Astrocyte (in vitro differentiated cells and primary cell): ENCODE results near the gene COL5A2.

DNA sequence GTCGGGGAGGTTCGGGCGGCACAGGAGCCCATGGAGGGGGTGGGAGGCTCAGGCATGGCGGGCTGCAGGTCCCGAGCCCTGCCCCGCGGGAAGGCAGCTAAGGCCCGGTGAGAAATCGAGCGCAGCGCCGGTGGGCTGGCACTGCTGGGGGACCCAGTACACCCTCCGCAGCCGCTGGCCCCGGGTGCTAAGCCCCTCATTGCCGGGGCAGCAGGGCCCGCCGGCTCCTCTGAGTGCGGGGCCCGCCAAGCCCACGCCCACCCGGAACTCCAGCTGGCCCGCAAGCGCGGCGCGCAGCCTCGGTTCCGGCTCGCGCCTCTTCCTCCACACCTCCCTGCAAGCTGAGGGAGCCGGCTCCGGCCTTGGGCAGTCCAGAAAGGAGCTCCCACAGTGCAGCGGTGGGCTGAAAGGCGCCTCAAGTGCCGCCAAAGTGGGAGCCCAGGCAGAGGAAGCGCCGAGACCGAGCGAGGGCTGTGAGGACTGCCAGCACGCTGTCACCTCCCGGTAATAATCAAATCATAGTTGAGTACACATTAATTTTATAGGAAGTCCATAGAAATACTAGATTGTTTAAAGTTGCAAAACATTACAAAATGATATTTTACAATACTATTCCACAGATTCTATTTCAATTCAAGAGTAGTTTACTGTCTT is 314.9 kb downstream of the GULP1 start:
- PRO-cap, result no peak
- RRBS, 2 experiments, result no CpG with 5 or more reads among the region's 42 CpGs

DNA sequence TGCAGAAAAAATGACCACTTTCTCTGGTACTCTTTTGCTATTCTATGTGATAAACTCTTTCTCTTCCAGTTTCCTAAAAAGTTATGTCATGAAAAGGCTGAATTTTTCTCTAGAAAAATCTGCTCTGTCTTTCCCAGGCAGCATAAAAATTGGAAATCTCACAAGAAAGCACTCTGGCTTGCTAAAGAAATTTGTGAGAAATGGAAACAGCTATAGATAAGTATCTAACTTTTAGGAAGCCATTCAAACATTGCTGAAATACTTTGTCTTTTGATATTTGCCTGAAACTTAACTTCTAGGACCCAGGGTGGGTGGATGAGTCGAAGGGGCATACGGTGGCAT is 653 bp upstream of the COL3A1 start:
- PRO-cap, result no peak
- RRBS, 2 experiments, result no CpG with 5 or more reads among the region's 2 CpGs

- PRO-cap, result bidirectional peak, plus-strand start at chr2:189179849, minus-strand start at chr2:189179761
- RRBS, 2 experiments, result no CpG with 5 or more reads among the region's 17 CpGs
Observed at GRCh38 chr2:189179009-189180002, at the start of gene COL5A2. COL5A2 (minus strand) TSS chr2:189179761.

DNA sequence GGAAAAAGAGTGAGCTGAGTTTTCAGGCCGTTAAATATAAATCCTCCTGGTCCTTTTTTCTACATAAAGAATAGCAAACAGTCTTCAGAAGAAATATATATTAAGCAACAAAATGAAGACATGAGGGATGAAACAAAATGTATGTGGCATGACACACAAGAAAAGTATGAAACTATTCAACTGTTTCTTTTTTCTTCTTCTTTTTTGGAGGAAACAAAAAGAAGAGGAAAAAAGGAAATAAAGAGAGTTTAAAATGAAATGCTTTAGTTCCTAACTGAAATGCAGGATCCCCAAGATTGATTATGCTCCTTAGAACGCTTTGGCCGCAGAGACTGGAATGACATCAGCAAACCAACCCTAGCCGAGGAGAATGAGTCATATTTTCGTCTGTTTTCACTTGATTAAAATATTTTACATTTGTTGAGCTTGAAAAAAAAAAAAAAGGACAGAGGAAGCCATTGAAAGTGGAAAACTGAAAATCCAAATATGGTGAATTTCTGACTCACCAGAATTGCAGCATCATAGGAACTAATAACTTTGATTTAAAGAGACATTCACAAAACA is 30.5 kb upstream of the COL5A2 start:
- PRO-cap, result no peak
- RRBS, 2 experiments, result no CpG with 5 or more reads among the region's 5 CpGs

GRCh38 chr2:189524611-189525247 is 55.9 kb downstream of the SLC40A1 start:
- PRO-cap, result no peak
- RRBS, 2 experiments, result no CpG with 5 or more reads among the region's 6 CpGs

DNA sequence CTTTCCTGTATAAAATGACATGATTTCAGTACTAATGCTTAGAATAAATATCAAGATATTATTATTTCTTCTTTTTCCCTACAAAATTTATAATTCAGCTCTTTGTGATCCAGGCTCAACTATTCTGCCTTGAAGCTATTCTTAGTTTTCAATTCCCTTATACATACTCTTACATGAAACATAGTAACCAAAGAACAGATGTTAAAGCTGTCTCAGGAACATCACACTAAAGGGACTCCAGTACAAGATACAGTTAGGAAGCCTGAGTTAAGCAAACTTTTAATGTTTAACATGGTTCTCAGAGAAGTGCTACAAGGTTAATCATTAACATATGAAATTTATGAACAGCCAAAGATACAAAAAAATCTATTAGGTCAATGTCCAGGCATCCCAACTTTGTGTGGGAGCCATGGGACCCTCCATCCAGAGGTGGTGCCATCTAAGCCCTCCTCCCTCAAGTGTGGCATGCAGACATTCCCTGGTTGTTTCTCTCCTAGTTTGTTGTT is 5.9 kb downstream of the SLC40A1 start:
- PRO-cap, result no peak

GRCh38 chr2:189575090-189575570 is 5.5 kb downstream of the SLC40A1 start:
- PRO-cap, result no peak
- RRBS, 2 experiments, result no CpG with 5 or more reads among the region's 7 CpGs

- PRO-cap, result no peak
- RRBS, 2 experiments, result no CpG with 5 or more reads among the region's 7 CpGs
Observed at GRCh38 chr2:189712656-189713272, 38.3 kb downstream of the ANKAR start.

DNA sequence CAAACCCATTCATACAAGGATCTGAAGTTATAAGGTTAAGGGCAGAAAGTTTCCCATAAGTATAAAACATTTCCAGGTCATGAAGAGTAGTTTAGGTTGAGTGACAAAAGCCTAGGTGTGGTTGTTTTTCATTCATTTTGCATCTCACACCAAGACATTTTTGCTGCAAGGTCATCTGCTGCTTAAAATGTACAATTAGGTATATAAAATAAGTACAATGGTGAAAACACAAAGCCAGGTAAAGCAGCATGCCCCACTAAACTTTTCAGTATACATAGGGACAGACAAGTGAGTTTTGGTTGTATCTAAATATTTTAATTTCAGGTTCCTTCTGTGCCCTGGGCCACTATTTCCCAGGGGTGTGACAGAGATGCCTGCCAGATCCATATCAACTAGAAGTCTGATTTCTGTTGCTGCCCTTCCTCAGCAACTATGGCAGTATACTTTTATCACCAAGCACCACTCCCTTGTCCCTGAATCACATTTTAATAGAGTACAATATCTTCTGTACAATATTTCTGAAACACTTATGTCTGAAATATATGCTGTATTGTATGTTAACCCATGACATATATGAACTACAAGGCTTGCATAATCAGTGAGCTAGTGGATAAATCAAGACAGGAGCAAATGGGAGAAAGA is 21.2 kb downstream of the C2orf88 start:
- PRO-cap, result no peak

DNA sequence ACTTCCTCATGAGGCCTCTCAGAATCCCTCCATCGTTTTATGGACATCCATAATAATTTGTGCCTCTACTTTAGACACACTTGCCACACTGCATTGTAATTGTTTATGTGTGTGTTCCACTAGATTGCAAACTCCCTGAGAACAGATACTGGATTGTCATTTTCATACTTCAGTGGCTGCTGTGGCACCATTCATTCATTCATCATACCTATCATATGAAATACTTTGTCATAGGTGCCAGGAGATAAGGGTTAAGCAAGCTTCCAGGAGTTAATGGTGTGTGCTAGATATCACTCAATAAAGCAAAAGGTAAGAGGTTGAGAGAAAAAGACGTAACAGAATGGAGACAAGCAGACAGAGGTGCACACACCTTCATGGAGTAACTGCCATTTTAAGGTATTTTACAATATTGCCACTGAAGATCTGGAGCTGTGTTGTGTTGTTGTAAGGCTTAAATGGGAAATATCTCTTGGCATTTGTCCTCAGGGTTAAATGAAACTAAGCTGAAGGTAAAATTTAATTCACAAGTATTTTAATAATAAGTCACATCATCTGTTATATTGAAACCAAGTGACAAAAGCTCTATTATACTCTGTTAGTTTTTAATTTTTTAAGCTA is 55.2 kb downstream of the C2orf88 start:
- PRO-cap, result no peak
- RRBS, 2 experiments, result no CpG with 5 or more reads among the region's 2 CpGs

- PRO-cap, result no peak
Observed at GRCh38 chr2:190492272-190492923, 42.1 kb downstream of the NEMP2 start.

- PRO-cap, result no peak
- RRBS, 2 experiments, result no CpG with 5 or more reads among the region's 3 CpGs
Observed at GRCh38 chr2:190545638-190546142, 11.2 kb upstream of the NEMP2 start.

DNA sequence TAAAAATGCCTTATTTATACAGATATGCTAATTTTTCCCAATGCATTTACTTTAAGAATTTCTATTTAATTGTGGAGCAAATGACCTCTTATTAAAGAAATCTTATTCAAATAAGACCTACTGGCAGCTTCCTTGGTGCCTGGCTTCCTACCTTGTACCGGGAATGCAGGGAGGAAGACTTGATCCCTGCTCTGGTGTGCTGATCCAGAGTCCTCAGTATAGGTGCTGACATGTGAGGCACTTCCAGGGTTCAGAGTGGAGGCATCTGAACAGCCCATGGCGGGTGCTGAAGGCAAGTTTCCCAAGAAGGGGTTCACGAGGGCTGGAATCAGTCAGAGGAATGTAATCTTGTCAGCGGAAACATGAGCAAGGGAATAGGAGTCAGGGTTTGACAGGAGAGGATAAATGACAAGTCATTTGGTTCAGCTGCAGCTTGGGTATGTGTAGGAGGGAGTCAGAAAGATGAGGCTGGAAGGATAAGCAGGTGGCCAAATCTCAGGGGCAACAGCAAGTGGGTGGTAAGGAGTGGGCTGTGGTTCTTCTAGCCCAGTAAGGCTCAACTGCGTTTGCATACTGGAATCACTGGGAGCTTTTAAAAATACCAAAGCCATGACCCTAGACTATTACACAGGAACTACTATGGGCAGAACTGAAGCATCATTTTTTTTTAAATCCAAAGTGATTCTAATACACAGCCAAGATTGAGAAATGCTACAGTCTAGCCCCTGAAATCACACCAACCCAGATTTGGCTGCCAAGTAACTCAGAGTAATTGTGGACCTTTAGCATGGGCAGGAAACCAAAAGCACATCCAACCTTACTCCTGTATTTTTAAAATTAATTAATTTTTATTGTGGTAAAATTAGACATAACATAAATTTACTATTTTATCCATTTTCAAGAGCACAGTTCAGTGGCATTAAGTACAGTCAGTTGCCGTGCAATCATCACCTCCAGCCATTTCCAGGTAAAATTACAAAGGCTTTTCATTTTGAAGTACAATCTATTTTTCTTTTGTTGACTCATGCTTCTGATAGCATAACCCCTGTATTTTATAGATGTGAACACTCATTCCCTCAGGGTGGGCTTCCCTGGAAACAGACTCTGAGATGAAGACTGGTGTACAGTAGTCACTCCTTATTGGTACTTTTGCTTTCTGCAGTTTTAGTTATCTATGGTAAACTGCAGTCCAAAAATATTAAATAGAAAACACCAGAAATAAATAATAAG is 41.7 kb upstream of the NAB1 start:
- PRO-cap, result no peak
- RRBS, 2 experiments, result no CpG with 5 or more reads among the region's 6 CpGs

GRCh38 chr2:190659303-190659851 is 10.5 kb downstream of the NAB1 start:
- PRO-cap, result no peak
- RRBS, 2 experiments, result no CpG with 5 or more reads among the region's 8 CpGs

- PRO-cap, result no peak
- RRBS, 2 experiments, result no CpG with 5 or more reads among the region's 3 CpGs
Observed at GRCh38 chr2:190683777-190684215, 34.9 kb downstream of the NAB1 start.

DNA sequence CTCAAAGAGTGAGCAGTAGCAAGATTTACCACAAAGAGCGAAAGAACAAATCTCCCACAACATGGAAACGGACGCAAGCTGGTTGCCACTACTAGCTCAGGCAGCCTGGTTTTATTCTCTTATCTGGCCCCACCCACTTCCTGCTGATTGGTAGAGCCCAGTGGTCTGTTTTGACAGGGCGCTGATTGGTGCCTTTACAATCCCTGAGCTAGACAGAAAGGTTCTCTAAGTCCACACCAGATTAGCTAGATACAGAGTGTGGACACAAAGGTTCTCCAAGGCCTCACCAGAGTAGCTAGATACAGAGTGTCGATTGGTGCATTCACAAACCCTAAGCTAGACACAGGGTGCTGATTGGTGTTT is 111.5 kb downstream of the NAB1 start:
- PRO-cap, result no peak
- RRBS, 2 experiments, result no CpG with 5 or more reads among the region's 5 CpGs

DNA sequence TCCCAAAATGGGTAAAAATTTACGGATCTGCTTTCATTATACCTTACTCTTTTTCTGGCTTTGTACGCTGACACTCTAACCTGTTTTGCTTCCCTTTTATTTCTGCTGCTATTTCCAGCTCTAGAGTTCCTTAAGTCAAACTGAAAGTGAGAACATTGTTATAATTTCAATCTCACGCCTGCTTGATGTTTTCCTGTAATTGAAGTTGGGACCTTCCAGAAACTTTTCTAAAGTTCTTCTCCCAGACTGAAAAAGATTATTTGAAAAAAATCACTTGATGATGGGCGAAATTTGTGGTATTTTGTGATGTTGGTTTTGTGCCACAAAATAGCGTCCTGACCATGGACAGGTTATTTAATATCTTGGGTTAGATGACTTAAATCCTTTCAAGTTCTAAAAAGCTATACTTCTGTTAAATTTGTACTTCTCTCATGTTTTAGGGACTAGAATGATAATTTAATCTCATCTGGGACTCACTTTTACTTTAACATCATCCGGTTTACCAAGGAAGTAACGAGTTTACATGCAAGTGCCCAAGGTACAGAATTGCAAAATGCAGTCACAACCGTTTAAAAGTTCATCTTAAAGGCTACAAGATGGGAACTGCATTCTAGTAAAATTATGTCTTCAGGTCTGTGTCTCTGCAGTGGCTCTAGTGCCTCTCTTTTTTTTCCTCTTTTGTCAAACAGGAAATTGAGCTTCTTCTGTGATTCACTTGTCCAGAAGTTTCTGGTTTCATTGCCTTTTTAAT is 2.0 kb downstream of the GLS start:
- PRO-cap, result no peak
- RRBS, 2 experiments, result no CpG with 5 or more reads among the region's 8 CpGs

DNA sequence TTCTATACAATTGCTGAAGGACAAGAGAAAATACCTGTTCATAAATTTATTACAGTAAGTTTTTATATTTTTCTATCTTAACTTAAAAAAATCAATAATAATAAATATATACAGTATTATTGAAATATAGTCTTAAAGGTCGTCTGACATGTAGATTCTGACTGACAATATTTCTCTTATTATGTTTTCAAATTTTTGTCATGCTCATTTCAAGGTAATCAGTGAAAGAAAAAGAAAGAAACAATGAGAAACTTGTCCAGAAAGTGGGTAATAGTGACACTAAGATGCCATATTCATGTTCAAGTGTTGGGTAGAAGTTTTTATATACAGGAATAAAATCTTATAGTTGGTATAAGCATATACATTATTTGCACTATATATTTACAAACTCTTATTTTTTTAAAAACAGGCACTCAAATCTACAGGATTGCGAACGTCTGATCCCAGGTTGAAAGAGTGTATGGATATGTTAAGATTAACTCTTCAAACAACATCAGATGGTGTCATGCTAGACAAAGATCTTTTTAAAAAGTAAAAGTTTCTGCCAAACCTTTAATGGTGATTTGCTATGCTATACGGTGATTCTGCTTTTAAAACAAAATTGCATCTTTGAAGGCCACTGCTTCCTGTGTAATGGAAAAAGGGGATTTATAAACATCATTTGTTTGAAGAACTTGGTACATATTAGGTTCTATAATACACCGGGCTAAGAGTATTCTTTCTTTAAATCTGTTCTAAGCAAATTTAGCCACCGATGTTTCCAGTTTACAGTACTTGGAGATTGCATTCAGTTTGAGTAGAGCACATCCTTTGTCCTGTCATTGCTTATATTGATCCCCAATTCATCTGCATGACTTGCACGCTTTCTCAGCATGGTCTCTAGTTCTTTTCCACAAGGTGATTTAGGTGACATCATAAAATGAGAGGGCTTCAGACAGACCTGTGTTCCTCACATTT is 14.9 kb downstream of the GLS start:
- PRO-cap, result no peak
- RRBS, 2 experiments, result no CpG with 5 or more reads among the region's 7 CpGs

DNA sequence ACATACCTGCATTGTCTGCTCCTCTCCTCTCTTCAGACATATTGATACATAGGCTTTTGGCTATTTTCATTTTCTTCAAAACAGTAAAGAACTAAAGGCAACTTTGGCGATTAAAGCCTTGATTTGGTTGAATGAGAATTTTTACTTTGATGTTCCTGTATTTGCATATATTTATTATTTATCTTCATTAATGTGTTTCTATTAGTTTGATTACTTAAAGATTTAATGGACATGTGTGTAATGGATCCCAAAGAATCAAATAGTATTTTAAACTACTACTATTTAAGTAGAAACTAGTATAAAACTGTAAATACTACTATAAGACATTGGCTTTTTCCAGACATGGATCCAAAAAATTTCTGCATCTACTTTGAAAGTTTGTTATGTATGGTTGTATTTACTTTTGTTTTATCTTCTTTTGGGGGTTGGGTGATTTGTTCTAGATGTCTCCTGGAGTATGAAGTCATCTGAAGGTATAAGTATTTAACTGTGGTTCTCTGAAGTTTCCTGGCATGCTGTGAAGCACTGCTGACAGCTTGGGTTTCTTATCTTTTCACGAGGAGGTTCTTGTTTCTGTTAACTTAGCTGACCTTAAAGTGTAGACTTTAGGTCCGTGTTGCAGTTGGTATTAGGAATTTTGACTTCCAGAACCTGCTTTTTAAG is 15.7 kb downstream of the GLS start:
- PRO-cap, result no peak
- RRBS, 2 experiments, result no CpG with 5 or more reads among the region's 3 CpGs

- PRO-cap, result no peak
- RRBS, 2 experiments, result no CpG with 5 or more reads among the region's 6 CpGs
Observed at GRCh38 chr2:190912383-190912988, 31.9 kb downstream of the GLS start.